Right lobe of liver (tissue), 4 donors: ENCODE measurements around a stretch of chr2.

DNA sequence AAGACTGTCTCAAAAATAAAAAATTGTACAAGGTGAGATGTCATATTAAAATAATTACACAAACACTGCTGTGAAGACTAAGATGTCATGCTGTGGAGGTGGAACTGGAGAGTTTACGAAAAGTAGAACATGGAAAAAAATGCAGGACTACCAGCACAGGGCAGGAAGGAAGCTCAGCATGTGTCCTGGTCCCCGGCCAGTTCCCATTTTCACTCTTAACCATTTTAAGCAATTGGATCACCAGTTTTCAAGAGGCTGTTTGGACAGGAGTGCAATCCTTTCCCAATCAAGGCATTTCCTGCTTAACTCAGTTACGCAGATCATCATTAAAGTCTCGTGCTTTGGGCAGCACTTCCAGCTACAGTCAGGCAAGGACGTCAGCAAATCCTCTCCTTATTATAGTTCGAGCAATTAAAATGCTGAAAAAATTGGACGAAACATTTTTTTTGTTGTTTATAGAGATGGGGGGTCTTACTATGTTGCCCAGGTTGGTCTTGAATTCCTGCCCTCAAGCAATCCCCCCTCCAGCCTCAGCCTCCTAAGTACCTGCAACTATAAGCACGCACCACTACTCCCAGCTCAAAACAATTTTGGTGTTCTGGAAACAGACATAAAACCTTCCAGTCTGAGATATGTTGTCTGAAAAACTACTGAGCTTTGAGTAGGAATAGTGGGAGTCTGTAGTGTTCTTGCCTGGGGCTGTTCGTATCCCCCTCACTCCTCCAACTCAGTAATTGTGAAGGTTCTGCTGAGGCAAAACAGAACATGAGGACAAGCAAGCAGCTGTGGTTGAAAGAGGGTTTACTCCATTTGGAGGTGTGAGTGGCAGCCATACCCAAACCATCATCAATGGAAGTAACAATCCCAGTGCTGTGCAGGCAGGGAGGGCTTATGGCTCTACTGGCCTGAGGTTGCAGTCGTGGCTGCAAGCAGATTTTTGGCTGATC is 13.6 kb downstream of the SRSF7 start:
- PRO-cap, 4 experiments: peak in 3 of 4 experiments; most common plus-strand start position 351 of the sequence (in 1); most common minus-strand start position 213 of the sequence (in 3)
- RAMPAGE, long total RNA, 2 experiments: no peak in any of the 2 experiments

GRCh38 chr2:38750263-38750796 is 831 bp downstream of the SRSF7 start:
- PRO-cap, 4 experiments: peak in 4 of 4 experiments; most common plus-strand start chr2:38750541 (in 4); most common minus-strand start chr2:38750438 (in 2)
- RAMPAGE, long total RNA, 2 experiments: no peak in any of the 2 experiments

DNA sequence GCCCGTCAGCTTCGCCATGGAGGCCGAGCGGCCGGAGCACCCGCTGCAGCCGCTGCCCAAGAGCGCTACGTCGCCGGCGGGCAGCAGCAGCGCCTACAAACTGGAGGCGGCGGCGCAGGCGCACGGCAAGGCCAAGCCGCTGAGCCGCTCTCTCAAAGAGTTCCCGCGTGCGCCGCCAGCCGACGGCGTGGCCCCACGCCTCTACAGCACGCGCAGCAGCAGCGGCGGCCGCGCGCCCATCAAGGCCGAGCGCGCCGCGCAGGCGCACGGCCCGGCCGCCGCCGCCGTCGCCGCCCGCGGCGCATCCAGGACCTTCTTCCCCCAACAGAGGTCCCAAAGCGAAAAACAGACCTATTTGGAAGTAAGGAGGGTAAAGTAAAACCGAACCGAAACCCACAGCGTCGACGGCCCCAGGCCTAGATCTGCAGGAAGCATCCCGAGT is 70.6 kb downstream of the ARHGEF33 start:
- PRO-cap, 4 experiments: no peak in any of the 4 experiments
- RAMPAGE, long total RNA, 2 experiments: no peak in any of the 2 experiments

- PRO-cap, 4 experiments: no peak in any of the 4 experiments
- RAMPAGE, long total RNA, 2 experiments: no peak in any of the 2 experiments
Observed at GRCh38 chr2:39123672-39124188, 2.9 kb upstream of the SOS1 start.

GRCh38 chr2:39128006-39128361 is 7.1 kb upstream of the SOS1 start:
- PRO-cap, 4 experiments: no peak in any of the 4 experiments
- RAMPAGE, long total RNA, 2 experiments: no peak in any of the 2 experiments

- PRO-cap, 4 experiments: no peak in any of the 4 experiments
- RAMPAGE, long total RNA, 2 experiments: start-site peak on the minus strand in 1 of 2 experiments, at chr2:39313329-39313926 at its widest, 8 reads per replicate
Observed at GRCh38 chr2:39313381-39314208, 123.5 kb downstream of the MAP4K3 start.

- PRO-cap, 4 experiments: no peak in any of the 4 experiments
- RAMPAGE, long total RNA, 2 experiments: no peak in any of the 2 experiments
Observed at GRCh38 chr2:39516388-39517283, 79.6 kb upstream of the MAP4K3 start.

- PRO-cap, 4 experiments: no peak in any of the 4 experiments
- RAMPAGE, long total RNA, 2 experiments: no peak in any of the 2 experiments
Observed at GRCh38 chr2:40324628-40325347, 127.1 kb downstream of the SLC8A1 start.

- PRO-cap, 4 experiments: no peak in any of the 4 experiments
- RAMPAGE, long total RNA, 2 experiments: no peak in any of the 2 experiments
Observed at GRCh38 chr2:40329098-40329983, 122.5 kb downstream of the SLC8A1 start.

DNA sequence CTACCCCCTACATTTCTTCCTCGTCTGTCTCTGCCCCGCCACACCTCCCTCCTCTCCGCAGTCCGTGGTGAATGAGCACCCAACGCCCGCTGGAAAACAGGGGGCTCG is 719 bp downstream of the SLC8A1 start:
- PRO-cap, 4 experiments: no peak in any of the 4 experiments
- RAMPAGE, long total RNA, 2 experiments: no peak in any of the 2 experiments

GRCh38 chr2:41610446-41610998 is 437.3 kb upstream of the PKDCC start:
- PRO-cap, 4 experiments: peak in 1 of 4 experiments; most common plus-strand start chr2:41610722 (in 1)
- RAMPAGE, long total RNA, 2 experiments: no peak in any of the 2 experiments

DNA sequence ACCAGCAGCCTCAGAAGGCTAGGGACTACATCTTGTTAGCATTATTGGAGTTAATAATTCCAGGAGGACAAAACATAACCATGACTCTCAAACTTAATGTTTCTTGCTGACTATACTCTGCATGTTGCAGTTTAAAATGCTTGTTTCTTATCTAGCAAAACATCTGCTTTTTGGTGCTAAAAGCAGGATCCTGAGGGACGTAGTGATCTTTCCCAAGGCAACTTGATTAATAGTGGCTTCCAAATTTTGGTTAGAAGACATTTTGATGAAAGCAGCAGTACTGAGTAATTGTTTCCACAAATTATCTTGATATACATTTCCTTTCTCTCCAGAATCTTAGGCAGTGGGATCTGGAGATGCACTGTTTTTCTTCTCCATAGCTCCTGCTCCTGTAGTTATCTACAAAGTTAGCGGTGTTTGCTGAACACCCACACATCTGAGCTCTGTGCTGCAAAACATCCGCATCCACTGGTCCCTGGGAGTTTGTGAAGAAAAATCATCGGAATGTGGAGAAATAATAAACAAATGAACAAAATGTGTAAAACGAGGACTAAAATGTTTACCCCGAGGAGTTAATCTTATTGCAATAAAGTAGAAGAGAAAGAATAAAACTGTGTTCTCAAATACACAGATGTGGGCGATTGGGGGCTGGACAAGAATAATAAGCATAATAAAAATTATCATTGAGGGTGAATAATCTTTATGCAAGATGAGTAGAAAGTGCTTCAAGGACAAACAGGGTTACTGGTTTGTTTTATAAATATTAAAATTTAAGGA is 326.9 kb upstream of the PKDCC start:
- PRO-cap, 4 experiments: no peak in any of the 4 experiments
- RAMPAGE, long total RNA, 2 experiments: no peak in any of the 2 experiments

- PRO-cap, 4 experiments: peak in 3 of 4 experiments; most common plus-strand start chr2:41726198 (in 3); most common minus-strand start chr2:41726032 (in 2)
- RAMPAGE, long total RNA, 2 experiments: no peak in any of the 2 experiments
Observed at GRCh38 chr2:41725732-41726369, 322.0 kb upstream of the PKDCC start.

- PRO-cap, 4 experiments: no peak in any of the 4 experiments
- RAMPAGE, long total RNA, 2 experiments: no peak in any of the 2 experiments
Observed at GRCh38 chr2:41947571-41948245, 100.1 kb upstream of the PKDCC start.

GRCh38 chr2:41989755-41990258 is 58.0 kb upstream of the PKDCC start:
- PRO-cap, 4 experiments: no peak in any of the 4 experiments
- RAMPAGE, long total RNA, 2 experiments: no peak in any of the 2 experiments

DNA sequence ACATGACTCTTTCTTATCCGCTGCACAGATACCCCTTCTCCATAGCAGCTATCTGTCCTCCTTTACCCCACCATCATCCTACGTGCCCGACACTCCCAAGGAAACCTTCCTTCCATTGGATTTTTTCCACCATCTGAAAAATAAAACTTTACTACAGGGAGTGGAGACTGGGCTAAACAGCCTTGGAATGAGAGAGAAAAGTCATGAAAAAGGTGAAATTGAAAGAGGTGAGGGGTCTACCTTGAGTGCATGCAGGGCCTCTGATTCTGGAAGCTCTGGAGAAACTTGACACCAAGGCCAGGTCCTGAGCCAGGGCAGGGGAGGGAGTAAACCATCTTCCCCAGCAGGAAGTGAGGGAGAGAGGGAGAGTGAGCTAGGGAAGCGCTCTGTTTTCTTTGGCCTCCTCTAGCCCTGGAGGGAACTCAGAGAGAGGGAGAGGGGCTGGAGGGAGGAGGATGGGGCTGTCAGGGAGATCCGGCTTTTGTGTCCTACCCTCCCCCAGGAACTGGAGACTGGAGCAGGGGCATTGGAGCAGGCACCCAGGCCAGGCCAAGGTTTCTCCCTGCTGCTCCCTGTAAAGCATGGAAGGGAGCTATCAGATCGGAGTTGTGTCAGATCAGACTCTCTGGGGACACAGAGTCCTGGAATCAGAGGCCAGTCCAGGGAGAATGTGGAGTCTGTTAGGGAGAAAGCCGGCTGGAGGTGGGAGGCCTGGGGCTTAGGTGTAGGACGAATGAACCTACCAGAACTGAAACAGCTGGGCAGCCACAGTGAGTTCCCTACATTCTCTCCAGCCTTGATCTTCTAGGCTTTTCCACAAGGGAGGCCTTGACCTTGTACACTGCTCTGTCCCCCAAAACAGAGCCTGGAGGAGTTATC is 22.7 kb upstream of the PKDCC start:
- PRO-cap, 4 experiments: peak in 3 of 4 experiments; most common plus-strand start position 357 of the sequence (in 3)
- RAMPAGE, long total RNA, 2 experiments: no peak in any of the 2 experiments

DNA sequence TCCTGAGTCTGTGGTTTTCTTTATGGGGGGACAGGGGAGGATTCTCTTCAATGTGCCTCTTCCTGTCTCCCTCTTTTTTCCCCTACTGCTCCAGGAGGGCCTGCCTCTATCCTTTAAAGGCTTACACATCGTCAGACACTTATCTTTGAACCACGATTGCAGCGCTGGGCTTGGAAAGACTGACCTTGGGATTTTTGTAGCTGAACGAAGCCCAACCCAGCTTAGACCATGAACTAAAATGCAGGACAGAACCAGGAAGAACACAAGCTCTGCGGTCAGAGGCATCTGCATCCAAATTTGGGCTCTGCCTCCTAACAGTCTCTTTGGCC is 7.0 kb upstream of the PKDCC start:
- PRO-cap, 4 experiments: no peak in any of the 4 experiments
- RAMPAGE, long total RNA, 2 experiments: no peak in any of the 2 experiments

DNA sequence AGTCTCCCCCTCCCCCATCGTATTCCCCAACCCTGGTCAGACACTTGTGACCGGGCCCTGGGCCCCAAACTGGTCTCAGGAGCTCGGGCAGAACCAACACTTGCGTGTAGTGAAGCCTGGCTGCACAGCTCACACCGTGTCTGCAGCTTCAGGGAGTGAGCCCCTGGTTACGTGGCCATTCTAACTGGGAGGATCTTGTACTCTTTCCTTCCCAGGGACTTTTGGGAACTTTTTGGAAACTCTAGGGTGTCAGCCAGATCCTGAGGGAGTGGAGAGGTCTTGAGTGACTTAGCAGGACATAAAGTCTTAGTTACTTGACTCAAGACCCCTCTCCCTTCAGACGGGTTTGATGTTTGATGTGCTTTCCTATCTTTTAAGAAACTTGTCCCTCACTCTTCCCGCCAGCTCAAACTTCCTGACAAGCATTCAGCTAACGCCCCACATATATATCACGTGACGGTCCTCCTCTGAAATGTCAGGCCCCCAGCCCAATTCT is 2.3 kb downstream of the PKDCC start:
- PRO-cap, 4 experiments: peak in 2 of 4 experiments; most common plus-strand start position 67 of the sequence (in 2)
- RAMPAGE, long total RNA, 2 experiments: no peak in any of the 2 experiments

GRCh38 chr2:42187944-42188350 is 18.8 kb downstream of the EML4 start:
- PRO-cap, 4 experiments: peak in 3 of 4 experiments; most common plus-strand start chr2:42188134 (in 3)
- RAMPAGE, long total RNA, 2 experiments: no peak in any of the 2 experiments

DNA sequence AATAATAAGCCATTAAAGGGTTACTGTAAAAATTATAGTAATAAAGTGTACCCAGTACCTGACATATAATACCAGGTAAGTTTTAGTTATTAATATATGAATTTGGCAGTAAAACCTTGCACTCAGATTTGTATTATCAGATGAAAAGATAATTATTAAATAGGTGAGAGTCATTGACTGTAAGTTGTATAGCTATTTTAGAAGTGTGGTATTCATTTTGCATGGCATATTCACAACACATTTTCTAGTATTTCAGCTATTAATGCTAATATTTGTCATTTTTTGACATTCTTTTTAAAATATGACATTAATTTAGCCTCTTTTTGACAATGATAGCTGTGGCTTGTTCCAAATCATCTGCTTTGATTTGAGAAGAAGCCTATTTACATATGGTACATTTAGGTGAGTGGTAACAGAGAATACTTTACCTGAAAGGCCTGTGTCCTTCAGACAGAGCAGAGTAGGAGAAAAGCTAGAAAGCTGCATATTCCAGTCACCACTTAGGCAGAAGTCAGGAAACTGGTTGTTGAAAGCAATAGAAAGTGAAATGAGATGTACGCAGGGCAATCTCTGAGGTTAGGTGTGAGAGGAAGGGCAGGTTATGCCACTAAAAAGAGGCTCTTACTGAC is 93.8 kb downstream of the COX7A2L start:
- PRO-cap, 4 experiments: no peak in any of the 4 experiments
- RAMPAGE, long total RNA, 2 experiments: no peak in any of the 2 experiments